ENCODE results near the genes KREMEN2 and ZNF213.

DNA sequence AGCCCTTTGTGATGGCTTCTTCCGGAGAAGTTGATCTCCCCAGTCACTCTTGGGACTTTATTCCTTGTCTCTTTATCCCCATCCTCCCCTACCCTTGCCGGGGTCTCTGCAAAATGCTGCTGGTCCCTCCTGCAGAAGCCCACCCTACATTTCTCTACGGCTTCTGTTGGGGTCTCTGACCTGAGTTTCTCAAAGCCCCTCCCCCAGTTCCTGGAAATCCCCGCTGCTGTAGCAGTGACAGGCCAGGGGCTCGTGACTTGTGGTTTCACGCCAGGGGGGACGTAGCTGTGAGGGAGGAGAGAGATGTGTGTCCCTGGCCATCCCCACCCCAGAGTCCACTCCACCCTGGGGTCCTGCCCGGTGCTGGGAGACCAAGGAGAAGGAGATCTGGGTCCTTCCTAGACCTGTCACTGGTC lies 3.9 kb upstream of the ATP6V0C start:
- PRO-cap, 2 experiments, result no peak in any of the 2 experiments

GRCh38 chr16:2516317-2517624 lies 3.0 kb downstream of the ATP6V0C start:
- PRO-cap, 2 experiments, result no peak in any of the 2 experiments

DNA sequence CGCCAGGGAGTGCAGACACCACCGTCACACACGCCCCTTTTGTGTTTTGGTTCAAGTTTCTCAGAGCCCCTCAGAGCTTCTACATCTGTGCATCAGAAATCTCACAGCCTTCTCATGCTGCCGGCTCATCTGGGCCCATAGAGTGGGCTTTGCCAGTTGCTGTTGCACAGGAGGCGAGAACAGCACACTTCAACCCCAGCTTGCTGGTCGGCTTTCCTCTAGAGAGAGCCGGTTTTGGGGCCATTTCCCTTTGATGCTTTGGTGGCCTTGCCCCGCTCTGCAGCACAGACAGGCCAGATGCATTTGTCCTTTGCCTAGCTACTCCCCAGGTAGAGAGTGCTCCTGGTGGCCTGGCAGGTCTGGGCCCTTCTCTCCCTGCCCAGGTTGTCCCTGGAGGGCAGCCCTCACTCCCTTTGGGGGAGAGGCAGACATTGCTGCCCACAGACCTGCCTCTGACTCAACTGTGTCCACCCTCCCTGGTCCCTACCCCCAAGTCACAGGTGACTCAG lies 61.0 kb downstream of the PDPK1 start:
- PRO-cap, 2 experiments, result no peak in any of the 2 experiments

- PRO-cap, 2 experiments, result no peak in any of the 2 experiments
Measured at GRCh38 chr16:2663960-2664977, 18.1 kb upstream of the KCTD5 start.

DNA sequence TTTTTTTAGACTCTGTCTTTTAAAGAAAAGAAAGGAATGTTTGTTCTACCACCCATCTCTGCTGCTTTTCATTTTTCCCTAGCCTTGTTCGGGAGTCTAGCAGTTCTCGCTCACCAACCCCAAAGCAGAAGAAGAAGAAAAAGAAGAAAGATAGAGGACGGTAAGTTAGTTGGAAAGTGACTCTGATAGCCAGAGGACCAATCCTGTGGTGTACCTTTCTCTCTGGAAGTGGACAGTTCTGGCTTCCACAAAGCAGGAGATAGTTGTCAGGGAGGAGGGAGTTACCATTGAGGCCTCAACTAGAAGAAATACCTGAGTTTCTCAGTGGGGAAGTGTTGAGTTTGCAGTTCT lies 5.9 kb downstream of the SRRM2 start:
- PRO-cap, 2 experiments, result no peak in any of the 2 experiments

DNA sequence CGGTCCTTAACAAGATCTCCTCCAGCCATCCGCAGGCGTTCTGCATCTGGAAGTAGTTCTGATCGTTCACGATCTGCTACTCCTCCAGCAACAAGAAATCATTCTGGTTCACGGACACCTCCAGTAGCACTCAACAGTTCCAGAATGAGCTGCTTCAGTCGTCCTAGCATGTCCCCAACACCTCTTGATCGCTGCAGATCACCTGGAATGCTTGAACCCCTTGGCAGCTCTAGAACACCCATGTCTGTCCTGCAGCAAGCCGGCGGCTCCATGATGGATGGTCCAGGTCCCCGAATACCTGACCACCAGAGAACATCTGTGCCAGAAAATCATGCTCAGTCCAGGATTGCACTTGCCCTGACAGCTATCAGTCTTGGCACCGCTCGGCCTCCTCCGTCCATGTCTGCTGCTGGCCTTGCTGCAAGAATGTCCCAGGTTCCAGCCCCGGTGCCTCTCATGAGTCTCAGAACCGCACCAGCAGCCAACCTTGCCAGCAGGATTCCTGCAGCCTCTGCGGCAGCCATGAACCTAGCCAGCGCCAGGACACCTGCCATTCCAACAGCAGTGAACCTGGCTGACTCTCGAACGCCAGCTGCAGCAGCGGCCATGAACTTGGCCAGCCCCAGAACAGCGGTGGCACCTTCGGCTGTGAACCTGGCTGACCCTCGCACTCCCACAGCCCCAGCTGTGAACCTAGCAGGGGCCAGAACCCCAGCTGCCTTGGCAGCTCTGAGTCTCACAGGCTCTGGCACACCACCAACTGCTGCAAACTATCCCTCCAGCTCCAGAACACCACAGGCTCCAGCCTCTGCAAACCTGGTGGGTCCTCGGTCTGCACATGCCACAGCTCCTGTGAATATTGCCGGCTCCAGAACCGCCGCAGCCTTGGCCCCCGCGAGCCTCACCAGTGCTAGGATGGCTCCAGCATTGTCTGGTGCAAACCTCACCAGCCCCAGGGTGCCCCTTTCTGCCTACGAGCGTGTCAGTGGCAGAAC lies 10.1 kb downstream of the ELOB start:
- PRO-cap, 2 experiments, result no peak in any of the 2 experiments

DNA sequence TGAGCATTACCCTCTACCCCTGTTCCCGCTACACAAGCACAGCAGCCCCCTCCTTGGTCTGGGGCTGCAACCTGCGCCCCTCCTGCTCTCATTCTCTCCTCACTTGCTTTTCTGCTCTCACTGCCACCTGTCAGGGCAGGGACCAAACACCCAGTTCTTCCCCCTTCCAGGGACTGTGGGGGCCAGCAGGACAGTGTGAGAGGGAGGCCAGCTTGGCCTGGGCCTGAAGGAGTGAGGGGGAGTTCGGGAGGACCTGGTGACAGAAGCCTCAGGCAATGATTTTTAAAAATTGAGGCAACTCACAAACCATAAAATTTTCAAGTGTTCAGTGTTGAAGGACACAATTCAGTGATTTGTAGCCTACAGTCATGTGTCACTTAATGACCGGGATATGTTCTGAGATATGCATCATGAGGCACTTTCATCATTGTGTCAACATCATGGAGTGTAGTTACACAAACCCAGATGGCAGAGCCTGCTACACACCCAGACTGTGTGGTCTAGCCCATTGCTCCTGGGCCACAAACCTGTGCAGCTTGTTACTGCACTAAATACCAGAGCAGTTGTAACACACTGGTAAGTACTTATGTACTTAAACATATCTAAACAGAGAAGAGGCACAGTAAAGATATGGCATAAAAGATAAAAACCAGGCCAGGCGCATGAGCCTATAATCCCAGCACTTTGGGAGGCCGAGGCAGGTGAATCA lies 1.5 kb downstream of the PRSS41 start:
- PRO-cap, 2 experiments, result no peak in any of the 2 experiments

- PRO-cap, 2 experiments, result peak in 2 of 2 experiments; most common minus-strand start chr16:2912641 (in 2)
Measured at GRCh38 chr16:2912288-2913162, 794 bp downstream of the FLYWCH1 start.

DNA sequence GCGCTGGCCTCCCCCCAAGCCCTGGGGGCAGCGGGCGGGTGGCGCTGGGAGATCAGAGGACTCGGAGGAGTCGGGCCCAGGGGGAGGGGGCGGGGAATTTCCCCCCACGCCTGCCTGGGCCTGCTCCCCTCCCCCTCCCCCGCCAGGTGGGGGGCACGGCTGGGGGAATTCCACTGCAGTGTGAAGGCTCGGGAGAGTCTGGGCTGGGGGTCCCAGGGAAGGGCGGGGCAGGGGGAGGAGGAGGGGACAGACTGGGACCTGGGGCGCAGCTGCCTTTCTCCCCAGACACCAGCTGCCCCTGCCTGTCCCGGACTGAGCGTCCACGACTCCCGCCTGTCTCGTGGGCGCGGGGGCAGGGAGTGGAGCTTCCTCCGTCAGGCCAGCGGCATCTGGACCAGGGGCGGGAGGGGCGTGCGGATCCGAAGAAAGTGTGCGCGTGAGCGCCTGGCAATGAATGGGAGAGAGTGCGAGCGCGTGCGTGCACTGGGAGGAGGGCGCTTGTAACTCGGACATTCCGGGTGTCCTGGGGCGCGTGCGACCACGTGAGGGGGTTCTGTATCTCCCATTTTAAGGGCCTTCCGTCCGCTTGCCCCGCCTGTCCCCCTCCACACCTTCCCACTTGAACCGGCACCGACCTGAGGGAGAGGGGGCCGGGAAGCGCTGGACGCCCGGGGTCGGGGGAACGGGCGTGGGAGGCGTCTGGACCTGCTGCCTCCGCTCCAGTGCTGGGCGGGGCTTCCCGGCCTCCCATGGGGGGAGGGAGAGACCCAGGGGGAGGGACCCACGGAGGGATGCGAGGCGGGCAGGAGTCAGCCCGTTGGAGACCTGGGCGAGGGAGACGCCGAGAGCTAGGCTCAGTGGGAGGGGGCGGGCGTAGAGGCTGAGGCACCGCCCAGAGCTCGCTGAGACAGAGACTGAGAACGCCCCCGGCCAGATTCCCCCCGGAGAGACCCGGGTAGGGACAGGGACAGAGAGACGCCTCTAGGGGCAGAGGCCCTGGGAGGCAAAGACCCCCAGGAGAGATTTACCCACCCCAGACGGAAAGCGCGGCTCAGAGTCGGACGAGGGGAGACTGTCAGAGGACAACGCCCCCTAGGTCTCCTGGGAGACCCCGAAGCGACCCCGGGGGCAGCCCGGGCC lies at the start of gene KREMEN2:
KREMEN2 (plus strand) TSS at position 933 of the 1,140 bp plus-strand sequence.
- PRO-cap, 2 experiments, result no peak in any of the 2 experiments

GRCh38 chr16:3086367-3086805 lies 12.7 kb downstream of the ZSCAN10 start:
- PRO-cap, 2 experiments, result no peak in any of the 2 experiments

DNA sequence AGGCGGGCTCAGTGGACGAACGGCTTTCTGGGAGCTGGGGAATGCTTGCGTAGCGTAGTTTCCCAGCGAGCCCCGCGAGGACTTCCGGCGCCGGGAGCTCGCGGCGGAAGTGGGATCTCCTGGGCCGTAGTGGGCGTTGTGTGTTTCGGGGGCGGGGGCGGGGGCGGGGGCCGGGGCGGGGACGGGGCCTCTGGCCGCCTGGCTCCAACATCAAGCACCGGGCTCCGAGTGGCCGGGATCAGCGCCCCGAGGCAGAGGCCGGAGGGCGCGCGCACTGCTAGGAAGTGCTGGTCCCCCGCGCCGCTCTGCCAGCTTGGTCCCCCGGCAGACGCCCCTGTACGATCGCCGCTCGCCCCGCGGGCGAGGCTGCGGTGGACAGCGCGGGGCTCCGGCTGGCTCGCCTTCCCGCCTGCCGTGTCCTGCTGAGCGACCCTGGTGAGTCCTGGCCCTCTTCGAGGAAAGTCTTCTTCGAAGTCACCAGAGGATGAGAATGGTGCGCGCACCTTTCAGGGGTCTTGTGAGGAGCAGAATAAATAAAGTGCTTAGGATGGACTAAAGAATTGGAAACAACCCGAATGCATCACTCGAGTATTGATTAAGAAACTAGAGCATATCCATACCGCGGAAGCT lies at the start of gene ZNF213:
ZNF213 (plus strand) TSS at position 77 of the 630 bp plus-strand sequence.
- PRO-cap, 2 experiments, result peak in 2 of 2 experiments; most common plus-strand start position 77 of the sequence (in 2)

DNA sequence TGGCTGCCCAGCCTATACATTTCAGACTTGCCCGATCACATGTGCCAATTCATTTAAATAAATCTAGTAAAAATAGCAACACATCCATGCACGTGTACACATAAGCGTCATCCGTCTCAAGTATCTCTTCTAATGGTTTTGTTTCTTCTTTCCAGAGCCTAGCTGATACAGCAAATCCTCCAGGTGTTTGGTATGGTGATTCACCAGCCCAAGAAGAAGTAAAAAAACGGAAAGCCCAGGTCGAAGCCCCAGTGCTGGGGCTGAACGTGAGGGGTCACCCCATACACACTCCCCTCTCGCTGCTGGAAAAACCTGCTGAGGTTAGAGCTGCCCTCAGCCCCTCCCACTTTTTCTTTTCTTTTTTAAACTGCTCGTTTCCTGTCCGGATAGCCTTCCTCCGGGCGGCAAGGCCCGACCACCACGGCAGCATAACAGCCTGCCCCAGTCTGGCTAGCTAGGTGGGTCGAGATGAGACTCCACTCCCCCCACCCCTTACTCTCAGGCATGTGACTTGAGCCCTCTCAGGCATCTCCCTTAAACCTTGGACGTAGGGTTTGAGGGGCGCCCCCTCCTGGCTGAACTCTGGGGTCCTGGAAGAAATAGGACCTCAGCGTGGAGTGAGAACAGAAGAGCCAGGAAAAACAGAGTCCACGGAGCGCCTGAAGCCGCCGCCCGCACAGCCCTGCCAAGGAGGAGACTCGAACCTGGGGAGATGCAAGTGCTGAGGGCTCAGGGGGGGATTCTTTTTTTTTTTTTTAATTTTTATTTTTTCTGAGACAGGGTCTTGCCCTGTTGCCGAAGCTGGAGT lies 39.3 kb downstream of the ZNF213 start:
- PRO-cap, 2 experiments, result no peak in any of the 2 experiments

DNA sequence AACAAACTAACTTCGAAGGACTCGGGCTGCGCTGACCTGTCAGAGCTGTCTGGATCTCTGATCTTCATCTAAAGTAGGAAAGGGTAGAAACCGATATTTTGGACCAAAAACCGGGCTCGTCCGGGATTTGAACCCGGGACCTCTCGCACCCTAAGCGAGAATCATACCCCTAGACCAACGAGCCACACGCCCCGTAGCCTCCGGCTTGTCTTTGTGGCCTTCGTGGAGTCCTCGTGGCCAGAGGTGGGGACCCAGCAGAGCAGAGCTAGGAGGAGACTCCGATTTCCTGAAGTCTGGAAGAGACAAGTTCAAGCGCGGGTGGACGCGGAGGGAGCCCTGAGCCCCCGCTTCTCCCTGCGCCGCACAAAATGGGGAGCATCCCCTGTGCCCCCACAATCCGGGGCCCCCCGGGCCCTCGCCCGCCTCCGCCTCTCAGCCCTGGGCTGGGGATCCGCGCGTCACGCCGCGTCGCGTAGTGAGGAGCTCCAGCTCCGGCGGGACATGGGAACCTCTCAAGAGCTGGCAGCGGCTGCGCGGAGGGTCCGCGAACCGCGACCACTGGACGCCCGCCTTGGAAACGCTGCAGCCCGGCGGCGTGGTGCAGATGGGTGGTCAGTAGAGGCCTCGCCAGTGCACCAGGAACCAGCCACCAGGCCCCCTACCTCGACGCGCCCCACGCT lies 47.8 kb downstream of the ZNF213 start:
- PRO-cap, 2 experiments, result no peak in any of the 2 experiments

- PRO-cap, 2 experiments, result no peak in any of the 2 experiments
Measured at GRCh38 chr16:3188696-3189813, 45.9 kb downstream of the ZNF200 start.

- PRO-cap, 2 experiments, result no peak in any of the 2 experiments
Measured at GRCh38 chr16:3299176-3299901, 5.9 kb downstream of the TIGD7 start.

DNA sequence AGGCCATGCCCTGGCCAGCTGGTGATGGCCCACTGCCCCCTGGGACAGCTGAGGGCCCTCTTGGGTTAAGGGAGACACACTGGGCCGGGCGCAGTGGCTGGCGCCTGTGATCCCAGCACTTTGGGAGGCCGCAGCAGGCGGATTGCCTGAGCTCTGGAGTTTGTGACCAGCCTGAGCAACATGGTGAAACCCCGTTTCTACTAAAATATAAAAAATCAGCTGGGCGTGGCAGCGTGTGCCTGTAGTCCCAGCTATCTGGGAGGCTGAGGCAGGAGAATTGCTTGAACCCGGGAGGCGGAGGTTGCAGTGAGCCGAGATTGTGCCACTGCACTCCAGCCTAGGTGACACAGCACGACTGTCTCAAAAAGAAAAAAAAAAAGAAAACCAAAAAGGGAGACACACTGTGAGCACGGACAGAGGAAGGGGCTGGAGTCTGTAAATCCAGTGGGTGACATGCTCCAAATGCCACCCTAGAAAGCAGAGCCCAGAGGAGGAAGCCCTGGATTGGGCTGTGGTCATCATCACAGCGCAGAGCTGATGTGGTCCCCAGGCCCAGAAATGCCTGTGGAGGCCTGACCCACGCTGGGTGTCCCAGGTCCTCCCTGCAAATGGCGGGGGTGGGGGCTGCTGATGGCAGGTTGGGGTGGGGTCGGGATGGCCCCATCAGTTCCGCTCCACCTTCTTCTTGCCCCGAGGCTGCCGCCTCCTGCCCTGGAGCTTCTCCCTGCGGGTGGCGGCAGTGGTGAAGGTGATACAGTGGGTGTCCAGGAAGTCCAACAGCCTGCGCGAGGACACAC lies 4.7 kb upstream of the NLRC3 start:
- PRO-cap, 2 experiments, result no peak in any of the 2 experiments

- PRO-cap, 2 experiments, result no peak in any of the 2 experiments
Measured at GRCh38 chr16:3588823-3590060, 12.0 kb upstream of the NLRC3 start.

- PRO-cap, 2 experiments, result no peak in any of the 2 experiments
Measured at GRCh38 chr16:3655228-3655535, 691 bp downstream of the DNASE1 start.

- PRO-cap, 2 experiments, result no peak in any of the 2 experiments
Measured at GRCh38 chr16:3659489-3660168, 5.1 kb downstream of the DNASE1 start.

DNA sequence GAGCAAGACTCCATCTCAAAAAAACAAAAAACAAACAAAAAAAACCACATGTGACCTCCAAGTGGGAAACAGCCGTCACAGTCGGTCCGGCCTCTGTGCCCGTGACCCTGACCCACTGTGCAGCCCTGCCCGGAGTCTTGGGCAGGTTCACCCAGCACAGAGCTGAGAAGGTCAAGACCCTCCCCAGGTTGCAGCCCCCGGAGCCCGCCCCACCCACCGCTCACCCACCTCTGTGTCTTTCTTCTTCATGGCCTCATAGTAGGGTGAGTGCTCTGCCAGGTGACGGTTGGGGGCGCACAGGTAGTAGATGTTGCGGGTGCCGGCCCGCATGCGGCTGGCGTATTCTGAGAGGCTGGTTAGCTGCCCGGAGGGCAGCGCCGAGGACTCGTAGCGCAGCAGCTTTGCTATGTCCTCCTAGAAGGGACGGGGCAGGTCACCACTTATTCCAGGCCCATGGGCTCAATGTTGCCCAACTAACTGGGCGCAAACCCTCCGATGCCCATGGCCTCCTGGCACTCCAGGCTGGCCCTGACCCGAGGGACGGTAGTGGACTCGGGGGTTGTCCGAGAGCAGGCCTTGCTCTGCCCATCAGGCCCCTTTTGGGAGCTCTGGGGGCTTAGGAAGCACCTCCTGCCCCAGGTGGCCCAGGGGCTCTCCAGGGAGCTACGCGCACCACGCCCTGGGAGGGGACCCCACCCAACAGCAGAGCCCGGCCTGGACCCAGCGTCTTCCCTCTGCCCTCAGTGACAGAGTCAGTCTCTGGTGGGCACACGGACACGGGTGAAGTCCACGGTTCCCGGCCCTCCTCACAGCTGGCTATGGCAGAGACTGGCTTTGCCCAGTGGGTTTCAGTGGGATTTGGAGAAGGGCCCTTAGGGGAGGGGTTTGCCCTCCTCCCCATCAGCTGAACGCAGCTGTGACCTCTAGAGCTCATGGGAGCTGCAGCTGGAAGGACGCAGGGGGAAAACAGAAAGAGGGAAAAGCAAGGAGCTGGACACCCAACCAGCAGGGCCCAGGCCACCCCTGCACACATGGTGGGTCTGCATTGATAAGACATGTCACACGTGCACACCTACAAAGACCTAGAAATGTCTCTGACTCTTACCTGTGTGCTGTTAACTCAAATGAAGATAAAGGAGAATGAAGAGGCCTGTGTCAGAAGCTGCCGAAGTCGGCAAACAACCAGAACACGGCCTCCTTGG lies 10.0 kb downstream of the DNASE1 start:
- PRO-cap, 2 experiments, result no peak in any of the 2 experiments

Data from psoas muscle (tissue), 2 donors.